Fallopian tube (tissue), 1 donor: ENCODE results near the genes CLDN15, SH2B2, SPDYE6 and SPDYE2B.

- PRO-cap = no peak
Observed at GRCh38 chr7:101166748-101167325, 1.5 kb upstream of the VGF start.

DNA sequence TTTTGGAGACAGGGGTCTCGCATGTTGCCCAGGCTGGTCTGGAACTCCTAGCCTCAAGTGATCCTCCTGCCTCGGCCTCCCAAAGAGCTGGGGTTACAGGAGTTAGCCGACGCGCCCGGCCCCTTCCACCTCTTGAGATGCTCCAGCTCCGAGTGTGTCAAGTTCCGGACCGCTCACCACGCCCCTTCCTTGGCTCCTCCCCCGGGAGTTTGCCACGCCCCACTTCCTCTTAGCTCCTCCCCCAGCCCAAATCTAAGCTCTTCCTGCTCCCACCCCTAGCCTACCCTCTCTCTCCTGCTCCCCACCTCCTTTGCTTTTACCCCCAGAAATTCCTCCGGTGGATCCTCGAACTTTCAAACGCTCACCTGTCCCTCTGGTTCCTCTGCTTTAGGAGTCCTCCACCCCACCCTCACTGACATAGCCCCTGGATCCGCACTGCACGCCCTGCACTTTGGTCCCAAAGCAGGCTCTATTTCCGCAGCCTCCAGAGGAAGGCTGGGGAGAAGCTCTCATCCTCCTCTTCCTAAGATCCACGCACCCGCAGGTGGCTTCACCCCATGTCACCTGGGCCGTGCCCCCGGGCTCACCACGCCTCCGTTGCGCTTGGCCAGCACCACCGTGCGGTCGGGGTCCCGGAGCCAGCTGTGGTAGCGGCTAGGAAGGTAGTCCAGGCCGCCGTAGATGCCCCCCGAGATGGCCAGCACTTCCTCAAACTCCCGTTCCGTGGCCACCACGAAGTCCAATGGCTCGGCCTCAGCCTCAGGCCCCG lies 6.0 kb downstream of the NAT16 start:
- PRO-cap = unidirectional peak, minus-strand start at position 150 of the sequence

DNA sequence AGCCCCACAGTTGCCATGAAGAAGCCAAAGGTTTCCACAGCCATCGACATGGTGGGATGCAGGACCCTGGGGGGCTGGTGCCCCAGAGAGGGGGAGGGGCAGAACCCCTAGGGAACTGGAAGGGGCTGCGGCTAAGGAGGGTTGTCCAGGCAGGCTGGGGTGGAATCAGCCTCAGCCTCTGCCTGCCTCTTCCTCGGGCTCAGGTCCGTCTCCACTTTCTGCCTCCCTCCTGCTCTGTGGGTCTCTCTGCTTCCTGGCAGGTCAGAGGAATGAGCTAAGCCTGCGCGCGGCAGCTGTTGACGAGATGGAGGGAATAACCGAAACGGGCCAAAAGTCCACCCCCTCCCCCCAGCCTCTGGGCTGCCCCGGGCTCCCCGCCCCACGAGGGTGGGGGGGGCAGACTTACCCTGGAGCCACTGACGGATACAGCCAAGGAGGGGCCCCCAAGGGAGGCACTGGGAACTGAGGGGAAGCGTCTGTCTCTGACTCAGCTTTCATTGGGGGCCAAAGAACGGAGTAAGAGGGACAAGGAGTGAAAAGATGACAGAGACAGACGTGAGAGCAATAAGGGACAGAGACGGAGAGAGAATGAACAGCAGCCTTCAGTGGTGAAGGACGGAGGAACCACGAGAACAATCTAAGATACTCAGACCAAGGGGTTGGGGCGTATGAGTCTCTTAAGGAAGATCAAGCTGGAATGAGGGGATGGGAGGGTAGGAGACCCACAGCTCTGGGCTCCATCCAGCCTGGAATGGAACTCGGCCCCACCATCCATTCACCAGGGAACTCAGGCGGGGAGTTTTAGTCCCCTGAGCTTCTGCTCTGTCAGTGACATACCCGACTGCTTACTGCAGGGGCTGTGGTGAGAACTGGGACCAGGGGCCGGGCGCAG lies at the start of gene CLDN15:
Gene CLDN15, minus strand, starts transcription at position 271 of the 892 bp plus-strand sequence.
- PRO-cap = no peak

DNA sequence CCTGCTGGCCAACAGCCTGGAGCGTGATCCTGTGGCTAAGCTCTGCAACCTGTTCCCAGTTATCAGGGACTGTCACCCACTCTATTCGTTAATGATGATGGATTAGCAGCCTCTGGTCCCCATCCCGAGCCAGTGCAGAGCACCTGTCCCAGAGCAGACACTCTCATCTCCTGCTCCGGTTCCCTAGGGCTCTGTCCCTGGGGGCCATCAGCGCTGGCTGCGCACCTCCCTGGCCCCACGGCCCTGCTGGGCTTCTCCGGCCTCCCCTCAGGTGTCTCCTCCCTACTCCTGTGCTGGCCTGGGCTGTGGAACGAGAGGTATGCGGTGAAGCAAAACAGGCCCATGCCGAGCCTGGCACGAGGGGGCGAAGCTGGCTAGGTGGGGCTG lies 1.1 kb upstream of the CLDN15 start:
- PRO-cap = no peak

GRCh38 chr7:101486364-101486825 lies 123.7 kb downstream of the COL26A1 start:
- PRO-cap = no peak

DNA sequence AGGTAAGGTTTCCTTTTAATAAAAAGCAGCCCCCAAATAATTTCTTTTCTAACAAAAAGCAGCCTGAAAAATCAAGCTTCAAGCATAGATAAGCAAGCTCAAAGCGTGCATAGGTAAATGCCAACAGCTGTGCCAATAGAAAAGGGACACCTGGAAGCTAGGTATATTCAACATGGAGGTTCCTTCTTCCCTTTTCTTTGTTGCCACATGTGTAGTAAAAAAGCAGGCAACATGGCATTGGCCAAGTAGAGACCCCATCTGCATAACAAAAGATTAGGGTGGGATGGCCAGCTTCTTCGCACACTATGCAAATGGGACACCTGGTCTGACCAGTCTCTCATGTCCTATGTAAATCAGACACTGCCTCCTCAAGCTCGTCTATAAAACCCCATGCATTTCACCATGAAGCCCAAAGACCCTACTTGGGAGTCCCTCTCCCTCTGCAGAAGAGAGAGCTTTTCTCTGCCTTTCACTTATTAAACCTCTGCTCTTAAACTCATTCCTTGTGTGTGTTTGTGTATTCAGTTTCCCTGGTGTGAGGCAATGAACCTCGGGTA lies 54.0 kb downstream of the MYL10 start:
- PRO-cap = no peak

- PRO-cap = no peak
Observed at GRCh38 chr7:101598197-101598915, 30.7 kb downstream of the MYL10 start.

DNA sequence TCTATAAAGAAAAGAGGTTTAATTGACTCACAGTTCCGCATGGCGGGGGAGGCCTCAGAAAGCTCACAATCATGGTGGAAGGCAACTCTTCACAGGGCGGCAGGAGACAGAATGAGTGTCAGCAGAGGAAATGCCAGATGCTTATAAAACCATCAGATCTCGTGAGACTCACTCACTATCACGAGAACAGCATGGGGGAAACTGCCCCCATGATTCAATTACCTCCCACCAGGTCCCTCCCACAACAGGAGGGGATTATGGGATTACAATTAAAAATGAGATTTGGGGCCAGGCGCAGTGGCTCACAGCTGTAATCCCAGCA lies 41.1 kb upstream of the MYL10 start:
- PRO-cap = no peak

DNA sequence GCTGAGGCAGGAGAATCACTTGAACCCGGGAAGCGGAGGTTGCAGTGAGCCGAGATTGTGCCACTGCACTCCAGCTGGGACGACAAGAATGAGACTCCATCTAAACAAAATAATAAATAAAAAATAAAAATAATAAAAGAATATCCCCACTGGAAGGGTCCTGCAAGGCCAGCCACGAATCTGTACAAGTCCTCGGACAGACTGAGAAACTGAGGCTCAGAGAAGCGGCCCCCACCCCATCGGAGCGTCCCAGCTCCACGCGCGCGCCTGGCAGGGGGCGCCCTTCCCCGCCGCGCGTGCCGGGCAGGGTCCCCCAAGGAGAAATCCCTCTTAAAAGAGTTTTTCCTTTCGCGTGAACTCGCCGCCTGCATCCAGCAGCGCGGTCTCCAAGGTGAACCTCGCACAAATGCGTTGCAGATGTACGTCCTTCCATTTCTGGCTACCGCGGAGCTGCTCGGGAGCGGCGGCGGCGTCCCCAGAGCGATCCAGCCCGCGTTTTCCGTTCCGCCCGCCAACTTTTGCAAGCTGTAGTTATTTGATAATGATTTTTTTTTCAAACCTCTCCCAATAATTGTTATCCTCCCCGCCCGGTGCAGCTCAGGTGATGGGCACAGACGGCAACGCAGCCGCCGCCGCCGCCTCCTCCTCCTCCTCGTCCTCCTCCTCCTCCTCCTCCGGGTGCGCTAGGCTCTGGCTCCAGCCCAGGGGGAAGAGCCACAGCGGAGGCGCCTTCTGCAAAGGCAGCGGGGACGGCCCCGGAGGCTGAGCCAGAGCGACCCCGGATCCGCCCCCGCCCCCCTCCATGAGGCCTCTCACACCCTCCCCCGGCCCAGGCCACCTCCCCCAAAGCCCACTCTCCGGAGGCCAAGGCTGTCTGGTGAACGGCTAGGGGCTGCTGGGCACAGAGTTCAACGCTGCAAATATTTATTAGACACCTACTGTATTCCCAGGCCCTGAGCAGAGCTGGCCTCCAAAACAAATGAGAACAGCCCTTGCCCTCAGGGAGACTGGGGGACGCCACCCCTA lies 74.1 kb upstream of the CUX1 start:
- PRO-cap = unidirectional peak, plus-strand start at position 600 of the sequence

DNA sequence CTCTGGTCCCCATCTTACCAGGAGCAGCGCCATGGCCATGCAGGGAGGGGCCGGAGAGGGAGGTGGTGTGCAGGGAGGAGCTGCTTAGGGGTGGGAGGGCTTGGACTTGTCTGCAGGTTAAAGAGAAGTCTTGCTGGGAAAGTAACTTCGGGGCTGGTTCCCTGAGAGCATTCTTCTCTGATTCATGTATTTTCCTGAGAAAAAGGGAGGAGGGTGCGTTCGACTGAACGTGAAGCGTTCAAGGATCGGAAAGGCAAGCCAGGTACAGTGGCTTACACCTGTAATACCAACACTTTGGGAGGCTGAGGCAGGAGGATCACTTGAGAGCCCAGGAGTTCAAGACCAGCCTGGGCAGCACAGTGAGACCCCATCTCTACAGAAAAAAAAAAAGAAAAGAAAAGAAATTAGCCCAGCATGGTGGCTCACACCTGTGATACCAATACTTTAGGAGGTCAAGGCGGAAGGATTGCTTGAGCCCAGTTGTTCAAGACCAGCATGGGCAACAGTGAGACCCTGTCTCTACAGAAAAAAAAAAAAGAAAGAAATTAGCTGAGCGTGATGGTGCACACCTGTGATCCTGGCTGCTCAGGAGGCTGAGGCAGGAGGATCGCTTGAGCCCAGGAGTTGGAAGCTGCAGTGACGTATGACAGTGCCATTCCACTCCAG lies 15.6 kb downstream of the CUX1 start:
- PRO-cap = no peak

DNA sequence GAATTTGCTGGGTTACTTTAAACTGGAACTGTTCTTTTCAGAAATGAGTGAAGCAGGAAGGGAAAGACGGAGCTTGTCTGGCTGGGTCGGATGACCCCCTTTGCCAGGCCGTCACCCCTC lies 40.0 kb downstream of the CUX1 start:
- PRO-cap = no peak

- PRO-cap = no peak
Observed at GRCh38 chr7:101884878-101885569, 67.6 kb downstream of the CUX1 start.

DNA sequence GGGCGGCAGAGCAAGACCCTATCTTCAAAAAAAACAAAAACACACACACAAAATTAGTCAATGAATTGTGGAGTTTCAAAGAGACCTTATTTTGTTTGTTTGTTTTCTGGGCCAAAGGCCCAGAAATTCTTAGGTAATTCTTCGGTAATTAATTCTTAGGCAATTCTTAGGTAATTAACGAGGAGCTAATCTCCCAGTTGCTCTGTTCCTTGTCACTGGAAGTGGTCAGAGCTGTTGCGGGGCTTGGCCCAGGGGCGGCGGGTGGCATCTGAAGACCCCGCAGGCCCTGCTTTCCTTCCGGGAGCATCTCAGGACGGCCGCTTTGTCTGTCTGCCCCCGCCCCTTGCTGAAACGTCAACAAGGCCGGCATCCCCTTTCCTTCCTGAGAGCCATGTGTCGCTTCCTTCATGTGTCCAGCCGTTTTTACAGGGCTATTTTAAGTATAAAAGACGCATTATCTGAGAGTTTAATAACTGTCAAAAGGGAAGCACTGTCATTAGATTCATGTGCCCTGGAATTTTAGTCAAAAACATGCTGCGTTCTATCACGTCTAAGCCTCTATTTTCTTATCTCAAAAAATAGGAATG lies 110.3 kb downstream of the CUX1 start:
- PRO-cap = no peak

GRCh38 chr7:102049029-102049524 lies 231.7 kb downstream of the CUX1 start:
- PRO-cap = no peak

GRCh38 chr7:102253795-102254500 lies 32.7 kb upstream of the SH2B2 start:
- PRO-cap = no peak

DNA sequence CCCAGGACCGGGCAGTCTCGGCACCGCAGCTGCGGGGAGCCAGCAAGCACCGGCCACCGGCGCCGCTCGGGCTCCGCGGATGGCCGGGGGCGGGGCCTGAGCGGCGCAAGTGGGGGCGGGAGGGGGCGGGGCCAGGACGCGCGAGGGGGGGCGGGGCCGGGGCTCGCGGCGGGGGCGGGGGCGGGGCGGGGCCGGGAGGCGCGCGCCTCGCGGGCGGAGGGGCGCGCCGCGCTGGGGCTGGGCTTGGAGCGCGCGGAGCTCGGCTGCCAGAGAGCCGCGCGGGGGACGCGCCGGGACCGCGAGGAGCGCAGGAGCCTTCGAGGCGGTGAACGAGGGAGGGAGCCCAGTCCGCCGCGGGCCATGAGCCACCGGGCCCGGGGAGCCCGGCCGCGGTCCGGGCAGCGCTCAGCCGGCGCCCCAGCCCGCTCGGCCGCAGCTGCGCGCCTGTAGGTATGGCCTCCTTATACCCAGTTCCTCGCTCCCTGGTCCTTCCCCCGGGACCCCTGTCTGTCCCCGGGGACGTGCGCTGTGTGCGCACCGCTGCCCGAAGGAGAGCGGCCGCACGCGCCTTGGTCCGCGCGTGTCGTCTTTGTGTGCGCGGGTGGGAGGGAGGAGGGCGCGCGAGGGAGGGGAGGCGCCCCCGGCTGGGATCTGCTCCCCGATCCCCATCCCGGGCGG lies at the start of gene SH2B2:
Gene SH2B2, plus strand, starts transcription at position 224 of the 678 bp plus-strand sequence.
- PRO-cap = bidirectional peak, plus-strand start at position 269 of the sequence, minus-strand start at position 81 of the sequence

- PRO-cap = no peak
Observed at GRCh38 chr7:102356311-102356848, at the start of gene SPDYE6. Gene SPDYE6, minus strand, starts transcription at chr7:102356444.

DNA sequence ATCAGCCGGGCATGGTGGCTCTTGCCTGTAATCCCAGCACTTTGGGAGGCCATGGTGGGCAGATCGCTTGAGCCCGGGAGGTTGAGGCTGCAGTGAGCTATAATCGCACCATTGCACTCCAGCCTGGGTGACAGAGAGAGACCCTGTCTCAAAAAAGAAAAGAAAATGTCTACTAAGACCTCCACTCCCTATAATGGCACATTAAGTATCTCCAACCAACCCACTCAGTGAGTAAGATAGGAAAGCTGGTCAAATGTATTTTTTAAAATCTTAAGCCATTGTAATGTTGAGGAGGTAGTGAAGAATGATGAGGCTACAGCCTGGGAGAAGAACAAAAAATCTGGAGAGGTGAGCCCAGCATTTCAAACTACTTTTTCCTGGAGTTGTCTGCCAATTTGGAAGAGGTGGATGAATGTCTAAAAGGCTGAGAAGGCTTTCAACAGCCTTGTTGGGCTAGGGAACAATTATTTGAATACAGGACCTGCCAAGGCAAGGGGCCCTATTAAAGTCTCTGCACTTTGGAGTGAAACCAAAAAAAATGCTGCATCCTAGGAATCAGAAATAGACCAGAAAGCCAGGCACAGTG lies 11.2 kb upstream of the PRKRIP1 start:
- PRO-cap = no peak

GRCh38 chr7:102440047-102440588 lies 6.7 kb downstream of the ORAI2 start:
- PRO-cap = unidirectional peak, minus-strand start at chr7:102440288

DNA sequence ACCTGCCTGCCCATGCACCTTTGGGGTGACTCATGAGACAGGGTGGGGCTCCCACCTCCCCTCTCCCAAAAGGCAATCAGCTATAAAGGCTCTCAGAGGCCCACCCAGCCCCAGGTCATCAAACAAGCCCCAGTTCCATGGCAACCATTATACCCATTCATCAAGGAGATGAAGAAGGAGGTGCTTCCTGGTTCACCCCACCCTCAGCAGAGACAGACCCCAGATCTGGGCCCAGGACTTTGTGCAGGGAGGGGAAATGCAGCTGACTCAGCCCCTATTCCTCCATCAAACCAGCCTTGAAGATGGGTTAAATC lies at the start of gene SPDYE2B:
Gene SPDYE2B, plus strand, starts transcription at position 200 of the 314 bp plus-strand sequence.
- PRO-cap = no peak